Thoracic aorta endothelial cell (primary cell): ENCODE measurements around a stretch of chr7.

GRCh38 chr7:3380659-3381415 lies 79.8 kb downstream of the SDK1 start:
- CAGE, long polyA plus RNA, result no peak

GRCh38 chr7:3518745-3519187 lies 217.7 kb downstream of the SDK1 start:
- CAGE, long polyA plus RNA, result no peak

DNA sequence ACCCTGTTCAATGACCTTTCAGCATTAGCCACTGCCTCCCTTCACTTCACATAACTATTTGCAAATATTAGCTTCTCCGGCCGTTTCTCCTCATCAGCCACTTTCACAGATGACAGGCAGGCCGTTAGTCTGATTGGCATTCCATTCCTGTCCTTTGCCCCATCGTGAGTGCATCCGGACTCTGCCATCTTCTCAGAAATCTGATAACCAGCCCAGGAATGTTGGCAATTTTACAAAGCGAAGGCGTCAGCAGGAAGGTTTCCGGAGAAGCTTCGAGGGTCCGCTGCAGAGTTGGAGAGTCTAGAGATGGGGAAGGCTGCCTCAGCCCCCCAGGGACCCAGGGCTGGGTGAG lies 647.8 kb downstream of the SDK1 start:
- CAGE, long polyA plus RNA, result no peak

DNA sequence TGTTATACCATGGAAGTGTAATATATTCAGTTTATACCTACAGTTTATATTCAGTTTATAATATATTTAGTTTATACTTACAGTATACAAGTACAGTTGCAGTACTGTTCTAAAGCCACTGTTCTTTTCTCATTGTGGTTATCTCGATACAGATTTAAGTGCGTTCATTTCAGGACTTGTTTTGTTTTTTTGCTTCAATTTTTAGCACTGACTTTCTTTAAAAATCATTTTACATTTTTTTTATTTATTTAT lies 596.9 kb upstream of the FOXK1 start:
- CAGE, long polyA plus RNA, result no peak

DNA sequence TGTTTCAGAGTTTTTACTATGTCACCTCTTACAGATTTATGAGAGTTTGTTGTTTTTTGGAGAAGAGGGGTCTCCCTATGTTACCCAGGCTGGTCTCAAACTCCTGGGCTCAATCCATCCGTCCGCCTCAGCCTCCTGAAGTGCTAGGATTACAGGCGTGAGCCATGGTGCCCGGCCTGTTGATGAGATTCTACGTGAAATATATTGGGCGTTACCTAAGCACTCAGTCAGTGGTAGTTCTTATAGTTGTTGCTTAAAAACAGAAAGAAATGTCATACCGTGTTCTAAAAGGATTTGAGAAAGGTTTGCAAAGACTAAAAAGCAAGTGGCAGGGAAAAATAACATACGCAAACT lies 39.5 kb upstream of the FOXK1 start:
- CAGE, long polyA plus RNA, result no peak

DNA sequence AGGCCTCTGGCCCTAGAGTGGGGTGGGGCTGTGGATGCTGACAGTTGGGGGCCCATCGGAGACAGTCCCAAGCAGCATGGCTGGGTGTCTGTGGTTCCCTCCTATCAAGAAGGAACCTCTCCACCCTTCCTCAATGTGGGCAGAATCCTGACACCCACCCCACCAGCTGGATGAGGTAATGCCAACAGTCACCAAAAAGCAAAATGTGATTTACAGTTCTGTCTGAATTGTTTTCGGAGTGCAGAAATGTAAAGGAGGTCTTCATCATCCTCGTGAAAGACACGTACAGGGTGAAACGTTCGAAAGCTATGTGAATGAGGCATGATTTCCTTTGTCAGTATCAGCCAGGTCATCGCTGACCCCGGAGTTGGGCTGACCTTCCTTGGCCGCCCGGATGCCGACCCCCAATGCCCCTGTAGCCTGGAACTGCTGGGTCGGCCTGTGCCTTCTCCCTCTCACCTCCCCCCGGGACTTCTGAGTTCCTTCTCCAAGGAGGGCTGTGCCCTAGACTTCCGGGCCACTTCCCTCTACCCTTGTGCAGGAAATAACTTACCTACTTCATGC lies 24.4 kb downstream of the FOXK1 start:
- CAGE, long polyA plus RNA, result no peak

DNA sequence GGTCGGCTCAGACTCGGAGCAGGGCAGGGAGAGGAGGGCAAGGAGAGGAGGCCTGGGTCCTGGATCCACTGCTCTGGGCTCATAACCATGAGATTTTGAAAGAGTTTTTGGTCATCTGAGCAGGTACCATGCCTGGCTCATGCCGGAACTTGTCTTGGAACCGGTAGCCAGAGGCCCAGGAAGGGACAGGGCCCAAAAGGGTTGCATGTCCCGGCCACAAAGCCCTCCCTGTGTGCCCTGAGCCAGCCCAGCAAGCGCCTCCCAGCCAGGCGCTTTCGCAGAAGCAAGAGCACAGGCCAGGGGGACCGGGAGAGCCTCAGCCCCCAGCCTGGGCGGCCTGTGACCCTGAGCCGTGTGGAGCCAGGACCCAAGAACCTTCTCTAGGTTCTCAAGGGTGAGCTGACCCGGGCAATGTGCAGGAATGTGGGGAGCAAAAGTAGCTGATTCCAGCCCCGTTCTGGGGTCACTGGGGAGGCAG lies 10.3 kb upstream of the AP5Z1 start:
- CAGE, long polyA plus RNA, result no peak

GRCh38 chr7:4781128-4781641 lies 5.8 kb downstream of the AP5Z1 start:
- CAGE, long polyA plus RNA, result no peak

DNA sequence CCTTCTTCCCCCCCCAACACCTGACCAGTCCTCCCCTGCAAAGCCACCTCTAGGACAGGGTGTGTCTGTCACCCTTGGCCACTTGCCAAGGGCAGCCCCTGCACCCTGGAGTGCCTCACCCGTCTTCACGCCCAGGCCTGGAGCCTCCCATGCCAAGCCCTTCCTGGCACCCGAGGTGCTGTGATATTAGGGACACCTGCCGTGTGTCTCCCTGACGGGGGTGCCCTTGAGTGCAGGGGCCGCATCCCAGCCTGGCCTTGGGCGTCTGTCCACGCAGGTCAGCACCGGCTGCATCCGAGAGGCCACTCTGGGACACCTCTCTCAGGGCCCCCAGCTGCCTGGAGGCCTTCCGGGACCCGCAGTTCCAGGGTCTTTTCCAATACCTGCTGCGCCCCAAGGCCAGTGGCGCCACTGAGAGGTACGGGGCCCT lies 12.5 kb downstream of the AP5Z1 start:
- CAGE, long polyA plus RNA, result no peak

GRCh38 chr7:5203072-5203464 lies 13.0 kb downstream of the WIPI2 start:
- CAGE, long polyA plus RNA, result no peak

GRCh38 chr7:5222427-5223172 lies 32.6 kb downstream of the WIPI2 start:
- CAGE, long polyA plus RNA, result no peak

- CAGE, long polyA plus RNA, result no peak
These were observed 41.2 kb downstream of the WIPI2 start for GRCh38 chr7:5231123-5231761.

DNA sequence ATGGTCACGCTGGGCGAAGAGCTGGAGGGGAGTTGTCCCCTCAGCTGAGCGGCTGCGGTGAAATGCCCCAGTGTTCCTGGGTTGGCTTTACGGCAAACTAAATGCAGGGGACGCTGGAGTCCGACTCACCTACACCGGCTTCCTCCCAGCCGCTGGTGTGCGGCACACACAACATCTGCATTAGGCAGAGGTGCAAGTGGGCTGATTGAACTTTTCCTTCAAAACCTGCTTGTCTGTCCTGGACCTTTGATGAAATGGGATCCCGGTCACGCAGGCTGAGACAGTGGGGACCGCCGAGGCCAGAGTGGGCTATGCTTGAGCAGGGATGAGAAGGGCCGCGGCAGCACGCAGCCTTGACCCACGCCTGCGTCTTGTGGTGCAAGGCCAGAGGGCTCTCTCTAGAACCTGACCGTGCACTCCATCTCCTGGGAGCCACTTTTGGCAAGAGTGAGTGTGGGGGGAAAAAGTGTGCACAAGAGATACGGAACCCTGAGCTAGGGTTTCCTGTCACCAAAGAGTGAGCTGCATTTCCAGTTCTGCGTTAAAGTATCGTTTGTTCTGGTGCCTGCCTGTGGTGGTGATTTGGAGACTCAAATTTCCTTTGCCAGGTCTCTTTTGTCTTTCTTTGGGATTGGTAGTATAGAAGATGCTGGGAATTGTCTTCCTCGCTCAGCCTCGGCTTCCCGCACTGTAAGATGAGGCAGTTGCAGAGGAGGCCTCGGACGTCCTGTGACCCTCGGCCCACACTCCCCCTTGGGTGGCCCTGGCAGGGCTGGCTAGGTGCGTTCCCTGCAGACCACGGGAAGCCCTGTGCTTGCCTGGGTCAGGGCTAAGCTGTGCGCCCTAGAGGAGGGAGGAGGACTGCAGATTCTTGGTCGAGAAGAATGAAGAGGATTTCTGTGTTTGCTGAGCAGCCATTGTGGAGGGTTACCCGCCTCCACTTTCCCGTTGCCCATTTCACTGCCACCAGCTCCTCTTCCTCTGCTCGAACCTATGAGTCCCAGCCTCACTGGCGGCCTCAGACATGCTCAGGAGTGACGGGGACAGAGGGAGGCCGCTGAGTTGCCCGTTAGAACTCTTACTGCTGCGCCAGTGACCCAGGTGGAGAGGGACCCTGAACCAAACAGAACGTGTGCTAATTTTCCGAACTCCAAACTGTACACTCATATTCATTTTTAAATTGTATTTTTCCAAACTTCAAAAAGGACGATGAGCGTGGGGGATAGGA lies 42.7 kb downstream of the WIPI2 start:
- CAGE, long polyA plus RNA, result no peak

- CAGE, long polyA plus RNA, result no peak
These were observed 21.8 kb downstream of the SLC29A4 start for GRCh38 chr7:5304576-5304936.

DNA sequence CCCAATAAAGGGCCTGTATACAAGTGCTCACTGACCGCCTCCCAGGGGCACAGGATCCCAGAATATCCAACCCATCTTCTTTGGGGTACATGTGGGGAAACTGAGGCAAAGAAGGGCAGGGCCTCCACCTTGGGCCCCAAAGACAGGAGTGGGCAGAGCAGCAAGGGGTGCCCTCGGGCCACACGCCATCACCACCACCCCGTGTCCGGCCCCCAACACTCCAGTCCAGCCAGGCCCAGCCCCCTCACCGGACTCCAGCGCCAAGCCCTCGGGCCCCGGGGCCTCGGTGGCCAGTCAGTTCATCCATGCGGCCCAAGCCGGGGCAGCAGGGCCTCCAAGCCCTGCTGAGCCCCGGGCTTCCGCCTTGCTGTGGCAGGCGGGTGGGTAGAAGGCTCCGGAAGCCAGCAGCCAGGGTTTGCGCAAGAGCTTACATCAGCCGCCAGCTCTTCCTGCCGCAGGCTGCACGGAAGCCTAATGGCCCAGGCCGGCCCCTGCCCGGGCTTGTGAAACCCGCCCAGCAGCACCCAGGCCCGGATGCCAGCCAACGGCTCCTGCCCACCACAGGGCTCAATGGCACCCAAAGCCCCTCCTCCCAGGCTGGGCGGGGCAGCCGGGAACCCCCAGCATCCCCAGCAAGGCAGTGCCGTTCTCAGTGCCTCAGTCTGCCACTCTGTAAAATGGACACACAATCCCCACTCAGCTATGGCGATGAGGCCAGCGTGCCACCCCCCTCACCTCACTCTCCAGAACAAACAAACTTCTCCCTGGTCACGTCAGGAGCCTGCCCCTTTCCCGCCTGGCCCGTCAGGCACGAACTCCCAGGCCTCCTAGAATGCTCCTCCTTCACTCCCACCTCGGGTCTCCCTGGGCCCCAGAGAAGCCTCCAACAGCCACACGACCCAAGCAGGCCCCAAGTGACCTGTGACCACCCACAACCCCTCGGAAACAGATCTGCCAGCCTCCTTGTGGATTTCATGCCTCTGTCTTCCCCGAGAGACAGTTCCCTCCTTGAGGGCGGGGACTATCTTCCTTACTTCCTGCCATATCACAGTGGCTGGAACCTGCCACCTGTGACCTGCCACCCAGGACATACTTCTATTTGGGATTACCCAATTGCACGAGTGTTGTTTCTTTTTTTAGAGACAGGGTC lies 26.4 kb downstream of the TNRC18 start:
- CAGE, long polyA plus RNA, result no peak

DNA sequence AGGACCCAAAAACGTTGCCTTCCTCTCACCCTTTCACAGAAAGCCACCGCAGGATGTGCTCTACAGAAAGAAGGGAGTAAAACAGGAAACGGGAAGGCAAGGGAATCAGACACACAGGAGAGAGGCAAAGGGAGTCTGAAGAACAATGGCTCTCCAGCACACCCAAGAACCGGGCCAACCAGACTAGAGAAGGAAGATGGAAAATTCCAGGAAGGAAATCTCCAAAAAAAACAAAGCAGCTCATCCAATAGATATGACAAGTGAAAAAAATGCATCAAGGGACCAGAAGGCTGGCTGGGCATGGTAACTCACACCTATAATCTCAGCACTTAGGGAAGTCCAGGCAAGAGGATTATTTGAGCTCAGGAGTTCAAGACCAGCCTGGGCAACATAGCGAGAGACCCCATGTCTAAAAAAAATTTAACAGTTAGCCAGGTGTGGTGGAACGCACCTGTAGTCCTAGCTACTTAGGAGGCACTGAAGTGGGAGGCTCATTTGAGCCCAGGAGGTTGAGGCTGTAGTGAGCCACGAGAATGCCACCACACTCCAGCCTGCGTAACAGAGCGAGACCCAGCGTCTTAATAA lies 11.9 kb downstream of the TNRC18 start:
- CAGE, long polyA plus RNA, result no peak

DNA sequence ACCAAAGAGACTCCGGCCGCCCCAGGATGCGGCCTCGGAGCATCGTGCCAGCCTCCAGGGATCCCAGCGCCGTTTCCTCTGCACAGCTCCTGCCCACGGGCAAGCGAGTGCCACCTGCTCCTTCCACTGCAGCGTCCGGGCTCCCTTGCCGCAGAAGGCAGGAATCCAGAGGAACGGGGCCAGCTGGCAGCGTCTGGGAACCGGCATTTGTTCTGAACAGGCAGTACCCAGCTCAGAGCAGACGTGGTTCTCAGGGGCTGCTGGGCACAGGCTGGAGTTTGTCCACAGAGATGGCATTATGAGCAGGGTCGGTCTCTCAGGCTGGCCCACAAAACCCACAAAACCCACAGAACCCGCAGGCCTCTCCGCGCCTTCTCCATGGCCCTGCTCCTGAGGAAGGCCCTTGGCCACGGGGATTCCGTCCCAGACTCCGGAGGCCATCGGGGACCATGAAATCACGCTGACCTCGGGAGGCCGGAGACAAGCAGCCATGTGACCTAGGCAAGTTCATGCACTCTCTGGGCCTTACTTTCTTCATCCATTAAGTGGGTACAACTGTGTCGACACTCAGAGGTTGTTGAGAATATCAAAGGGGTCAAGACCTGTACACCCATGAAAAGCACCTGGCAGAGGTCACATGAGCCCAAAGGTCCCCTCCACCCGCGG lies 17.8 kb downstream of the FBXL18 start:
- CAGE, long polyA plus RNA, result no peak

DNA sequence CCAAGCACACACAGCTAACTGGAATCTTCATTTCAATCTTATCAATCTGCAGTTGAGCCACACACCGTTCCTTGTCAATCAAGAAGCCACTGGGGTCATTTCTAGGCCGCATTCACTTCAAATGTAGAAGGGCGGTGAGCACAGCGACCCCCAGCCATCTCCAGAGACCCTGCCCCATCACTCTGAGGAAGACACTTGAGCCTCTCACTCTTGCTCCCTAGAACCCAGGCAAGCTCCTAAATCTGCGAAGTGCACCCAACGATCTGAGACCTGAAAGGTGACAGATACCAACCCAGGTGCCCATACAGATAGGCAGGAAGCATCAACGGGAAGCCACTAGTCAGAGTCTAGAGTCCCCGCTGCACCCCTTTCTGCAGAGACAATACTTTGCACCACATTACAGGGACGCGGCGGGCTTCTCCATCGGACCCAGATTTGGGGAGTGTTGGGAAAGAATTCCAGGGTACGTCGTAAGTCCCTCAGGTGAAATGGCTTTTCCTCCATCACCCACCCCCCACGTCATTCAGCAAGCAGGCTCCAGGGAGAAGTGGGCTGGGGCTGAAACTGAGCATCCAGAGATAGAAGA lies 819 bp downstream of the FBXL18 start:
- CAGE, long polyA plus RNA, result no peak

DNA sequence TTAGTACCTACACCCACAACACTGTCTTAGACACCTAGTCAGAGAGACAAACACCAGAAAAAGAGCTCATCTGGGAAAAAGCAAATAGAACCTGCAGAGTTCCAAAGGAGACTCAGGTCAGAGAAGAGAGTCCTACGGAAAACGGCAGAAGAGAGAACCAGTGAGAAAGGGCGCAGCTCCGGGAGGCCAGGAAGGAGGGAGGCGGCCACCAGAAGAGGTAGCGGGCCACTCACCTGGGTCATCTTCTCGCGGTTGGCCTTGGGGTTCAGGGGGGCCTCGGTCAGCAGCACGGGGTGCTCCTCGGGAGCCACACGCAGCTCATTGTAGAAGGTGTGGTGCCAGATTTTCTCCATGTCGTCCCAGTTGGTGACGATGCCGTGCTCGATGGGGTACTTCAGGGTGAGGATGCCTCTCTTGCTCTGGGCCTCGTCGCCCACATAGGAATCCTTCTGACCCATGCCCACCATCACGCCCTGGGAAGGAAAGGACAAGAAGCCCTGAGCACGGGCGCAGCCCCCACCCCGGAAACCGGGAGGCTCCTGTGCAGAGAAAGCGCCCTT lies 1.4 kb downstream of the ACTB start:
- CAGE, long polyA plus RNA, result no peak

DNA sequence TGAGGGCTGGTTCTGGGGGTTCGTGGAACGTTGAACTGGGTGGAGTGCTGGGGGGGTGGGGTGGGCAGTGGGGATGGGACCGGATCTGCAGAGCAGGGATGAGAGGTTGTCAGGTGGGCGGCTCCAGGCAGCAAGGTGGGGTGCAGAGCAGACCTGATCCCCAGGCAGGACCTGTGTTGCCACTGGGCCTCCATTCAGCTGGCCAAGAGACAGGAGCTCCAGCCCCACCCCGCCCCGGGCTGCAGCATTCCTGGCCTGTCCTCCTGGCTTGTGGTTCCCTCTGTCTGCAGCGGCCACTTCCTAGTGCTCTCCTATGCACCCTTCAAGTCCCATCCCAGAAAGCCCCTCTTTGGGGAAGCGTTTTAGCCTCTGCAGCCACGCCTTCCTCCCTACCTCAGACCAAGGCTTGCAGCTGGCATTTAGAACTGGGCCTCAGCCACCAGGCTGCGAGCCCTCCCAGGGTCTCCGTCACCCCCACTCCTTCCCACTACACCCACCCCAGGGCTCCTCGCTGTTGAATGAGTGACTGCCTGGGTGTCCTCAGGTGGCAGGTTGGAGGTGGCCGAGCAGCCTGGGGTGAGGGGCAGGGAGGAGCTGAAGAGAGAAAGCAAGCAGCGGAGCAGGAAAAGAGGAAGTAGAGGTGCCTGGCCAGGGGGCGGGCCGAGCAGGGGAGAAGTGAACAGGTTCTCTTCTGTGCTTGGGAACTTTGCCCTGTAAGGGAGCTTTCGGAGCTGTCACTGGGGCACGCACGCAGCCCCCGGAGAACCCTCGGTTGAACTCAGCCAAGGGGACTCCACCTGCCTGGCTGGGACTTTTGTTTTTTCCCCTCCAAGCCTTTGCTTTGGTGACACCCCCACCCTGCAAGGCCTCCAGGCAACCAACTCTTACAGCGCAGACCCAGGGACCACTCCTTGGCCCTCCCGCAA lies 2.3 kb upstream of the ACTB start:
- CAGE, long polyA plus RNA, result no peak